ENCODE measurements around the genes LILRB4, TMEM238, ISOC2 and ZNF580.

DNA sequence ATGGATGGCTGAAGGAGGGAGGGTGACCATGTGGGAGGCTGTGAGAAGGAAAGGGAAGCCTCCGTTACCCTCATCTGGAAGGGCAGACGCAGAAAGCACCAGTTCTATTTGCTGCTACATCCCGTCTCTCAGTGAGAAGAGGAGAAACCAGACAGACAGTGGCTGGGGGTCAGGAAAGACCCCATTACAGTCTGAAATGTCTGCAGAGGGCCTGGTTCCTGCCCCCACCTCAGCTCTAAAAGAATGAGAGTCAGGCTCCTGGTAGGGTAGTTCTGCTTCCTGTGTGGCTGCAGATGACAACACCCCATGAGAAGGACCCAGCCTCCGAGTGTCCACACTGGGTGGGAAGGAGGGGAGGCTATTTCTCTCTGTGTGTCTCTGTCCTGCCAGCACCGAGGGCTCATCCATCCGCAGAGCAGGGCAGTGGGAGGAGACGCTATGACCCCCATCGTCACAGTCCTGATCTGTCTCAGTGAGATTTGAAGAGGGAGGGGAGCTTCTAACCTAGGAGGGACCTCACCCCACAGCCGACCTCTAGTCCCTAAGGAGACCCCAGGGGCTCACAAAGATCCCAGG is 463 bp downstream of the LILRA1 start:
- PRO-cap: no peak
- RAMPAGE, long total RNA: no peak

DNA sequence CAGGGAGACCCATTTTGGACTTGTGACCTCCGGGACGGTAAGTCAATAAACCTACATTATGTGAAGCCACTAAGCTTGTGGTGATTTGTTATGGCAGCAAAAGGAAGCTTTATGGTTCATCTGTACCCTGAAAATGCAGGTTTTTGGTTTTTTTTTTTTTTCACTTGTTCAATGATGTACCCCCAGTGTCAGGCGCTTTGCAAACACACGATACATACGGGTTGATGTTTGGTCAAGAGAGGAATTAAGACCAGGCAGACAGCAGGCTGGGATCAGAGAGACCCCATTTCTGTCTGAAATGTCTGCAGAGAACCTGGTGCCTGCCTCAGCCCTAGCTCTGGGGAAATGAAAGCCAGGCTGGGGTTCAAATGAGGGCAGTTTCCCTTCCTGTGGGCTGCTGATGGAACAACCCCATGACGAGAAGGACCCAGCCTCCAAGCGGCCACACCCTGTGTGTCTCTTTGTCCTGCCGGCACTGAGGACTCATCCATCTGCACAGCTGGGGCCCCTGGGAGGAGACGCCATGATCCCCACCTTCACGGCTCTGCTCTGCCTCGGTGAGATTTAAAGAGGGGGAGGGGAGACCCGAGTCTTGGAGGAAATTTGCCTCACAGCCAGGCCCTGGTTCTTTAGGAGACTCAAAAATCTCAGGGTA is at the start of gene LILRB4:
Gene LILRB4, plus strand, starts transcription at position 475 of the 655 bp plus-strand sequence.
- PRO-cap: no peak
- RAMPAGE, long total RNA: start-site peak on the plus strand centred at position 472 of the sequence, 37 bp wide, 6 reads

DNA sequence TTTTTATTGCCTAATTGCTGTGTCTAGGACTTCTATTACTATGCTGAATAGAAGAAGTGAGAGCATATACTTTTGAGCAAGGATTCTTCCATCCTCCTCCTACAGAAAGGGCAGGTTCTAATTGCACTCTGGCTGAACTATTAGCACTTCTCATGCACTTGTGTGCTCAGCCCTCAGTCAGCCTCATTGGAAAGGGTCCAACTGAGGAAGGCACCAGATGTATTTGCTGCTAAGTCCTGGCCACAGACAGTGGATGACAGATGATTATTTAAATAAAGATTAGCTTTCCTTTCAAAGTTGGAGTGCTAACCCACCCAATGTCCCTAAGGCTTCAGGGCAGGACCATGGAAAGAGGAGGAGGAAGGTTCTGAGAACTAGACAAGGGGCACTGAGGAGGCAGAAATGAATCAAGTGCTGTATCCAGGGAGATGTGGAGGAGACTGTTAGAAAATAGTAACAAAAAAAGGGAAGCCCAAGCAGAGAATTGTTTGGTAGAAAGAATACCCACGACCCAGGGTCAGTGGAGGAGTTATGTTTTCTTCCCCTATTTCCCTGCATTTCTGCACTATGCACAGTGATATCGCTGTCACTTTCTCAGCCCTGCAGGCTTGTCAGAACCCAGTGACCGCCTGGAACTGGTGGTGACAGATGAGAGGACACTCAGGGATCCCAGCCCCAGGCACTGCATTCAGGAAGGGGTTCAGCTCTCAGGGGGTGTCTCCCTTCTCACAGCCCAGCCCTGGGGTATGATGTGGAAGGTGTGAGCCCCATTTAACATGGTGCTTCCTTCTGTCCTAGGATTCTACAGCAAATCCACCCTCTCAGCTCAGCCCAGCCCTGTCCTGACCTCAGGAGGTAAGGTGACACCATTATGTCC is 8.1 kb downstream of the LILRB4 start:
- PRO-cap: no peak
- RAMPAGE, long total RNA: no peak

- PRO-cap: no peak
- RAMPAGE, long total RNA: no peak
Measured at GRCh38 chr19:54877028-54877921, 3.2 kb downstream of the FCAR start.

DNA sequence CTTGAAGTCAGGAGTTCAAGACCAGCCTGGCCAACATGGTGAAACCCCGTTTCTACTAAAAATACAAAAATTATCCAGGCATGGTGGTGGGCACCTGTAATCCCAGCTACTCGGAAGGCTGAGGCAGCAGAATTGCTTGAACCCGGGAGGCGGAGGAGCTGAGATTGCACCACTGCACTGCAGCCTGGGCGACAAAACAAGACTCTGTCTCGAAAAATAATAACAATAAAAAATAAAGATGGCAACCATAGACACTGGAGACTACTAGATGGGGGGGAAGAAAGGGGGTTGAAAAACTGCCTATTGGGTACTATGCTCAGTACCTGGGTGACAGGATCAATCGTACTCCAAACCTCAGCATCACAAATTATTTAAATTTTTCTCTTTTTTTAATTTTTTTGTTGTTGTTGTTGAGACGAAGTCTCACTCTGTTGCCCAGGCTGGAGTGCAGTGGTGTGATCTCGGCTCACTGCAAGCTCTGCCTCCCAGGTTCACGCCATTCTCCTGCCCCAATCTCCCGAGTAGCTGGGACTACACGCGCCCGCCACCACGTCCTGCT is 10.5 kb downstream of the FCAR start:
- PRO-cap: no peak
- RAMPAGE, long total RNA: no peak

DNA sequence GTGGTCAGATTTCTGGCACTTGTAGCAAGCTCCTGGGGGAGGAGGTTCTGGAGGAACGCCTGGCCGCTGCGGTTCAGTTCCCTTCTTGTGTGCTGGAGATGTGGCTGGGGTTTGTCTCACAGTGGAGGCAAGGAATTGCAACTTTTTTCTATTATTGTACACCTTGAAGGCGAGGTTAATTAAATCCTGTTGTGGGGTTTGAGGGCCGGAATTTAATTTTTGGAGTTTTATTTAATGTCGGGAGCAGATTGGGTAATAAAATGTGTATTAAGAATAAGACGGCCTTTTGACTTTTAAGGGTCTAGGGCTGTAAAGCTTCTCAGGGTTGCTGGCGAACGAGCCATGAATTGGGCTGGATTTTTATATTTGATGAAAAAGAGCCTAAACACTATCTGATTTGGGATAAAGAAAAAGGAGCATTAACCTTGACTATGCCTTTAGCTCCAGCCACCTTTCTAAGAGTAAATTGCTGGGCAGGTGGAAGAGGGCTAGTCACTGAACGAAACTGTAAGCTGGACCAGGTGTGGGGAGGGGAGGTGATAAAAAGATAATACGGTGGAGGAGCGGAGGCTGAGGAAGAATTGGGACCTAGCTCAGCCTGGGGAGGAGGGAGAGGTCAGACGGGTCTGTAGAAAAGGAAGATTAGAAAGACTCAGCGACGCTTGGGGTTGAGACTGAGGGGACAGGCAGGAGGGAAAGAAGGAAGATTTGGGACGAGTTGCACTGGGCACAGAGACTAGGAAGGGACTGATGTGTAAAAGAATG is 27.7 kb downstream of the GP6 start:
- PRO-cap: no peak
- RAMPAGE, long total RNA: no peak

GRCh38 chr19:55076134-55077087 is 742 bp downstream of the EPS8L1 start:
- PRO-cap: no peak
- RAMPAGE, long total RNA: no peak

GRCh38 chr19:55115356-55115940 is 2.0 kb downstream of the PPP1R12C start:
- PRO-cap: bidirectional peak, plus-strand start at chr19:55115704, minus-strand start at chr19:55115483
- RAMPAGE, long total RNA: no peak

GRCh38 chr19:55141034-55141649 is 7.9 kb downstream of the TNNT1 start:
- PRO-cap: no peak
- RAMPAGE, long total RNA: start-site peak on the minus strand at chr19:55141275-55141296, 22 reads

GRCh38 chr19:55180938-55181481 is 921 bp upstream of the SYT5 start:
- PRO-cap: no peak
- RAMPAGE, long total RNA: no peak

DNA sequence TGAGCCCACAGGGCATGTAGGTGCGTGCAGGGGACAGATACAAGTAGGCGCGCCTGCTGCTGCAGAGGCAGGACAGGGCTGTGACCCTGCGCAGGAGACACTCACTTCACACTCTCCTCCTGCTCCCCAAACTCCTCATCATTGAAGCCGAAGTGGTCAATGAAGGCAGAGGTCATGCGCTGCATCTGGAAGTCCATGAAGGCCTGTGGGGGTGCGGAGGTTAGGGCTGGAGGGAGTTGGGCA is 10.7 kb upstream of the TMEM86B start:
- PRO-cap: no peak
- RAMPAGE, long total RNA: start-site peak on the minus strand centred at position 163 of the sequence, 53 bp wide, 66 reads

DNA sequence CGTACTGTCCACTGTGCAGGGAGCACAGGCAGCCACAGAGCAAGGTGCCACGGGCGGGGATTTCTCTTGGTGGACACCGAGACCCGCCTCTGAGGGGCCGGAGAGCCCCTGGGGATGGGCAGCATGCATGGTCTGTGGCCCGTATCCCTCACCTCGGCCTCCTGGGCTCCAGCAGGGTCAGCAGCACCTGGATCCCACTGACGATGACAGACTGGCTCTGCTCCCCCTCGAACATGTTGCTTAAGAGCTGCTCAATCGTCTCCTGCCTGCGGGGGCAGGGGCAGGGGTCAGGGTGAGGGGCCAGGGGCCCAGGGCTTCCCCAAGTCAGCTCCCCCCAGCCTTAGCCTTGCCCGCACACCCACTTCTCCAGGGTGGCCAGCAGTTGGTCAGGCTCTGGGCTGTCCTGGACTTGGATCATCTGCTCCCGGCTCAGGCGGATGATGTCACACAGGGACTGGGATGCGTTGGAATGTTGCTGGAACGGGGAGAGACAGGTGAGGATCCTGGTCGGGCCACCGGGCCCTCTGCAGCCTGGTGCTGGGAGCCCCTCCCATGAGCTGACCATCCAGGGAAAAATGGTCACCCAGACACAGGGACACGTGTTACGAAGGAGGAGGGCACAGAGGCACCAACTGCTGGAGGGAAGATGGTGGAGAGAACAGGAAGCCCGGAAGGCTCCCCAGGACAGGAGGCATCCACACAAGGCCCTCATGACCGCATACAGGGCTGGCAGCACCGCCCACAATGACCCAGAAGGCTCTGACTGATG is 13.6 kb upstream of the TMEM86B start:
- PRO-cap: no peak
- RAMPAGE, long total RNA: no peak

DNA sequence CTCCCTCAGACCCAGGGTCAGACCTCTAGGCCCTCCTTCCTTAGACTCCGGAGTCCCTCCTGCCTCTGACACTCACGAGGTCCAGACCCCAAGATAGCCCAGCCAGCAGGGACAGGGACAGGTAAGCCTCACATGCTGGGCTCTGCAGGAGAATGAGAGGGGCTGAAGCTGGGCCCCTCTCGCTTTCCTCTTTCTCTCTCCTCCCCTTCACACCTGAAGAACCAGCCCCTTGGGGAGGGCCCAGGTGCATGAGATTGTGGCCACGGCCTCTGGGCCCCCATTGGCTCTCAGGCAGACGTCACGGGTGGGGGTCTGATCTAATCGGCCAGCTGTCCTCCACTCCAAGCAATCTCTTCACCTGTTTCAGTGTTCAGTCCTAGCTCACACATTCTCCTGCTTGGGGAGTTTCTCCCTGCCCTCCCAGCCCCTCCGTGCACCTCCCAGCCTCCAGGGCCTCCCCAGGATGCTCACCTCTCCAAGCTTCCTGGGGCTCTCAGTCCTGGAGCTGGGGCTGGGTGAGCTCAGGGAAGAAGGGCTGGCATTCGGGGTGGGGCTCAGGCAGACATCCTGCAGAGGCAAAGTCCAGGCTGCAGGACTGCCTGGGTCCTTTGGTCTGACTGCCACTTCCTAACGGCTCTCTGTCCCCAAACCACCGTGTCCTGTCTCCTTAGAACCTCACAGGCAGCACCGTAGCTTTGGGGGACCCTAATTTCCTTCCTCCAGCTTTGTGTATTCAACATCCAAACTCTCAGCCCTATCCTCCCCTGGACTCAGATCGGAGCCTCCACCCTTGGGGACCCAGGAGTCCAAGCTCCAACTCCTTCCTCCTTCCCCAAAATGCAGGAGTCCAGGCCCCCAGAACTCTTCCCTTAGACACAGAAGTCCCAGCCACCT is 2.7 kb downstream of the TMEM150B start:
- PRO-cap: no peak
- RAMPAGE, long total RNA: no peak

- PRO-cap: no peak
- RAMPAGE, long total RNA: no peak
Measured at GRCh38 chr19:55324551-55325199, 466 bp downstream of the TMEM150B start.

DNA sequence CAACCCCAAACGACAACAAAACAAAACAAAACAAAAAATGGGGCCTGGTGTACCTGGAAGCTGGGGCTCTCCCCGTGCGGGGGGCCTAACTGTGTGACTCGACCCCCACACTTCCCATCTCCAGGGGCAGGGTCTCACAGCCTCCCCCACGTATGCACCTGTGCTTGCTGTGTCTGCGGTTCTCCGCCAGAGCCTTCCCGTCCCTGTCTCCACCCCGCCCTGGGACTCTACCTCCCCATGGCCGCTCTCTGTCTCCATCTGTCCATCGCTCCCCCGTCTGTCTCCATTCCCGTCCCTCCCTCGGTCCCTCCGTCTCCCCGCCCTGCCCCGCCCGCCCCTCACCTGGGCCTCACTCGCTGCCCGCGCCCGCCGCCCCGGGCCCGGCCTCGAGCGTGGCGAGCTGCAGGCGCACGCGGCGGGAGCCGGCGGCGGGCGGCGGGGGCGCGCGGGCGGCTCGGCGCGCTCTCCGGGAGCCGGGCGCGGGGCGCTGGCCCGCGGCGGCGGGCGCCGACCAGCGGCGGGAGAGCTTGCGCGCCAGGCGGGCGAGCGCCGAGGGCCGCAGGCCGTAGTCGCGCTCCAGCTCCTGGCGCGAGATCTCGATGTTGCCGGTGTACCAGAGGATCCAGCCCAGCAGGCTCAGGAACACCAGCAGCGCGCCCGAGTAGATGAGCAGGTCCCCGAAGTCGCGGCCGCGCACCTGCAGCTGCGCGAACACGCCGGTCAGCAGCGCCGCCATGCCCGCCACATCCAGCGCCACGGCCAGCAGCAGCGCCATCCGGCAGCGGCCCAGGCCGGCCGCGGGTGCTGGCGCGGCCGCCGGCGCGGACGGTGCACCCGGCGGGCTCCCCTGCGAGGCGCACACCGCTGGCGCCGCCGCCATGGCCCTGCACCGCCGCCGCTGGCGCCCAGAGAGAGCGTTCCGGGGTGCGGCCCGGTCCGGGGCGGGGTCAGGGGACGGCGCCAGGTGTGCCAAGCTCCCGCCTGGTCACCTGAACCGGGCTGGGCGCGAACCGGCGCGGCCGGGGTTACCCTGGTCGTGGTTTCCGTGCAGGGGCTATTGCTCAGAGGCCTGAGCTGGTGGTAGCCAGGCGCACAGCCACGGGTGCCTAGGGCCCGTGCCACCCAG is at the start of gene TMEM238:
Gene TMEM238, minus strand, starts transcription at position 913 of the 1,126 bp plus-strand sequence.
- PRO-cap: unidirectional peak, plus-strand start at position 537 of the sequence
- RAMPAGE, long total RNA: no peak

GRCh38 chr19:55461525-55461902 is at the start of gene ISOC2:
Gene ISOC2, minus strand, starts transcription at chr19:55461642.
- PRO-cap: bidirectional peak, plus-strand start at chr19:55462012, minus-strand start at chr19:55461642
- RAMPAGE, long total RNA: start-site peak on the minus strand at chr19:55461612-55461656, 594 reads

DNA sequence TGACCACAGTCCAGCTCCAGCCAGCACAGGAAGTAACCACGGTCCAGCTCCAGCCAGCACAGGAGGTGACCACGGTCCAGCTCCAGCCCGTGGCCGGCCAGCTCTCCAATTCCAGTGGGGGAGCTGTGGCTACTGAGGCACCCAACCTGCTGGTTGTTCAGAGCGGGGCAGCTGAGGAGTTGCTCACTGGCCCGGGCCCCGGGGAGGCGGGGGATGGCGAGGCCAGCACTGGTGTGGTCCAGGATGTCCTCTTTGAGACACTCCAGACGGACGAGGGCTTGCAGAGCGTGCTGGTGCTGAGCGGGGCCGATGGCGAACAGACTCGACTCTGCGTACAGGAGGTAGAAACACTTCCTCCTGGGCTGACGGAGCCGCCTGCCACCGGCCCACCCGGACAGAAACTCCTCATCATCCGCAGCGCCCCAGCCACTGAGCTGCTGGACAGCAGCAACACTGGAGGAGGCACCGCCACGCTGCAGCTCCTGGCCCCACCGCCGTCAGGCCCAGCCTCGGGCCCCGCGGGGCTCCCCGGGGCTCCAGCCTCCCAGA is 1.2 kb upstream of the NAT14 start:
- PRO-cap: no peak
- RAMPAGE, long total RNA: no peak

- PRO-cap: no peak
- RAMPAGE, long total RNA: no peak
Measured at GRCh38 chr19:55496999-55497441, 8.8 kb downstream of the SSC5D start.

- PRO-cap: bidirectional peak, plus-strand start at chr19:55641057, minus-strand start at chr19:55640978
- RAMPAGE, long total RNA: start-site peak on the plus strand at chr19:55641108-55641119, 6 reads
Measured at GRCh38 chr19:55640877-55641653, at the start of gene ZNF580. Gene ZNF580, plus strand, starts transcription at chr19:55641002.

DNA sequence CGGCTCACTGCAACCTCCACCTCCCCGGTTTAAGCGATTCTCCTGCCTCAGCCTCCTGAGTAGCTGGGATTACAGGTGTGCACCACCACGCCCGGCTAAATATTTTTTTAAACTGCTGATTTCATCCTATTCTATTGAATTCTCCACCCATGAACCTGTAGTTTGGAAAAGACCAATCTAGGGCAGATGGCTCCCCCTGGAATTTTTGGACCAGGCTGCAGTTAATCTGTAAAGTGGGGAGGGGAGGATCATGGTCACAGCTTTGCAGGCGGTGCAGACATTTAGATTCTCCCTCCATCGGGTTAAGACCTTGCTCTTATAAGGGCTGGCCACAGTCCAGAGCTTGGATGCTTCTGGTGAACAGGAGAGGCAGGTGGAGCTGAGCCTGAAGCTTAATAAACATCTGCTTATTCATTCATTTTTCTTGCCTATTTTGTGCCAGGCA is 1.1 kb upstream of the CCDC106 start:
- PRO-cap: no peak
- RAMPAGE, long total RNA: no peak

All from vagina (tissue), 1 donor.